Cerebral cortex (tissue), 2 donors: ENCODE measurements around a stretch of chr10.

DNA sequence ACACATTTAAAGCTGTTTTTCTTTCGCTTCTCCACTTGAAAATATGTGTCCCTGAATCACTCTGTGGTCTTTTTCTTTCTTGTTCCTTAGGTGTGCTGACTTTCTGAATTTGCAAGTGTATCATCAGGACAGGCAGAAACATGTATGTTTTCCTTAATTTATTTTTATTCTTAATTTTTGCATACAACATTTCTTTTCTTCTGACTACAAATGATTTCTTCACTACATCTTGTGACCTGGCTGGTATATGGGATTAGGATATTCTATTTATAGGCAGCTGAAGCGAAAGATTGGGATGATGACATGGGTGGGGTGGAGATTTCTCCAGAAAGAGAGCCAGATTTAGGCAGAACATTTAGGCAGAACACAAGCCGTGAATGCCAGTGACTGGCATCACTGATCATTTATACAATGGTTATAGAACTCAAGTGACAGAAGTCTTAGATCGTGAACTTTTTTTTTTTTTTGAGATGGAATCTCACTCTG lies 256.8 kb downstream of the KLF6 start:
- PRO-cap, 2 experiments: no peak in any of the 2 experiments

- PRO-cap, 2 experiments: no peak in any of the 2 experiments
Measured at GRCh38 chr10:3556594-3557143, 228.3 kb downstream of the KLF6 start.

GRCh38 chr10:3567397-3567750 lies 217.6 kb downstream of the KLF6 start:
- PRO-cap, 2 experiments: no peak in any of the 2 experiments

GRCh38 chr10:3778732-3779659 lies 6.0 kb downstream of the KLF6 start:
- PRO-cap, 2 experiments: no peak in any of the 2 experiments

GRCh38 chr10:3794693-3795056 lies 9.7 kb upstream of the KLF6 start:
- PRO-cap, 2 experiments: no peak in any of the 2 experiments

- PRO-cap, 2 experiments: no peak in any of the 2 experiments
Measured at GRCh38 chr10:3805156-3805624, 20.2 kb upstream of the KLF6 start.

DNA sequence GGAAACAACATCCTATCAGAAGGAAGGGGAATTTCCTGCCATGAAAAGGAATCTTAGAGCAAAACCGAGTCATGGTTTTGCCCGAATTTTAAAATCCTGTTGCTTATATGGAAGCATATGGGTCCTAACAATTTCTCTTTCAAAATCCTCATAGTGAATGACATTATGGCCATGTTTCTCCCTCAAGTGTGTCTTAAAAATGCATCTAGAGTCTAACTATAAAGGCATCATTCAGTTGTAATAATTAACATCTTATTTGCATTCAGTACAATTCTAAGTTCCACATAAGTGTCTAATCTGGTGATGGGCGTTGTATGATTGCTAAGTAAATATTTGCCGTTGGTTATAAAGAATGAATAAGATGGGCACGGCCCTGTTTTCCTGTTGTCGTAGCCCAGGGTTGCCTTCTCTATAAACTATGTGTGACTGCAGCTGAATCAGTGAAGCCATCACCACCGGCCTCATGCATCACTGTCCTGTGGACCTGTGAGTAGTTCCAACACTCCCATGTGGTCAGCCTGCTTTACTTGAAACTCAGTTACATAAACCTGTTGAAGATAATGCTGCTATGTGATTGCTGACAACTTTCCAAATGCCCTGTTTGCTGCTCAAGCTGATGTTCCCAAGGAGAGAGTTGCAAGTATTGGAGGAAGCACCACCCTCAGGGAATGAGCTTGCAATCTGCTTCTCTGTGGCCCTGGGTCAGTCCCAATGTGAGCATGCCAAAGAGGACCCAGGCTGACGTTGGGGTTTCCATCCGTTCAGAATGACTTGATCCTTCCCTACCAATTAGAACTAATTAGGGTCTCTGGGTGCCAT lies 21.6 kb upstream of the KLF6 start:
- PRO-cap, 2 experiments: no peak in any of the 2 experiments

DNA sequence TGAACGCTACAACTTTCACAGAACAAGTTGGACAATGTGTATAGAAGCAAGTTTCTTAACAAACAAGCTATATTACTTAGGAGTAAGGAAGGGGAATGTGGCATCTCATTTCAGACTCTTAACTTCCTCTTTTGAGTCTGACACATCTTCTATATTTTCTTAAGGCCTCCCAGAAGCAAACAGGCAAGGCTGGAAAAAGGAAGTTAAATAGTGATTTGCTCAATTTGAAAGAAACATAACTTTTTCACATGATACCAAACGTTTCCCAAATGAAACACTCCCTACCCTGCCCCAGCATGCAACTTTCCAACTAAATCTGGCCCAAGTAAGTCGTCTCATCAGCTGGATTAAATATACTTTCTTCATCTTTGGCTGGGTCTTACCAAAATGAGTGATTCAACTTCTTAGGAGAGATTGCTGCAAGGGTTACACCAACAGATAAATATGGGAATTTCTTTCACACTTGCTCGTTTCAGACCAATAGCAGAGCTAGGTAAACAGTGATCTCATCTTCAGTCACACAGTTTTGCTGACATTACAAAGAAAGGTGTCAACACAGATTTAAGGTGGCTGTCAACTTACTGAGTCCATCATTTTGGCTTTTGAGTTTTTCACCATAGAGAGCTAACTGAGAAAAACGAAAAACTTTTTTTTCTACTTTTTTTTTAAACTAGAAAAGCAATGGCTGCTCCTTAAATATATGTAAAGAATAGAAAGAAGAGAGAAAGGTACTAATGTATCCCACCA lies 66.4 kb upstream of the KLF6 start:
- PRO-cap, 2 experiments: no peak in any of the 2 experiments

DNA sequence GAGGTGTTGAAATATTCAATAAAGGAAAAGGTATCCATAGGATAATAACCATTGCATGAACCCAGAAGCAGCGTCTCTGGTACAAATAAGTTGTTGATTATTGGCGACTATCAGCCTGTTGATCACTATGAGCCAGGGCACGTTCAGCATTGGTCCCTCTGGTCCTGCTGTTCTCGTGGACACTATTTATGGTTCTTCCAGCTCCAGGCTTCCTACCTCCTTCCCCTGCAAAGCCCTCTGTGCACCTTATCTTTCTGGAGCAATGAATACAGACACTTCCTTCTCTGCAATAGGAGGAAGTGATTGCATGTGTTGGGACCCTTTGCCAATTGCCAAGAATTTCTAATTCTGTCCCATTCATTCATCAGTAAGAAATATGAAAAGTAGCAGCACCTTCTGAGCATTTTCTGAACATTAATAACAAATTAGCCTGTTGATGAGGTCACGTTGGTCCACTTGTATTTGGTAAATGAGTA lies 258.9 kb upstream of the KLF6 start:
- PRO-cap, 2 experiments: no peak in any of the 2 experiments

DNA sequence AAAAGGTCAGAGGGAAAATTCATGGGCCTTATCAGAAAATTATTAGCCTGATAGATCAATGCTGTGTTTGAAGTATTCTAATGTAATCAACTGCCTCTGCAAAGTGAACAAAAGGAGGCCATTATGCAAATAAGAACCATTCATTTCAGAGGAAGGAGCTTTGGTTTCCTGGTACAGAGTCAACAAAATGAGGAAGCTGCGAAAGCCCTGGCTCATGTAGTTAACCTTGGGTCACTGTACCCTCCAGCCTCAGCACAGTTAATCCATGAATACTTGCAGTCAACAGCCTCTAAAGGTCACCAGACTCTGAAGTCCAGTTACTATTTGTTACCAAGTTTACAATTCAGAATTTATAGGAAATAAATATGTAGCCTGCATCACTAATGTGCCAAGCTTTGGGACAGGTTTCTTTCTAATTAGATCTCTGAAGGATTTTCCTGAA lies 343.0 kb upstream of the KLF6 start:
- PRO-cap, 2 experiments: no peak in any of the 2 experiments

GRCh38 chr10:4246719-4247531 lies 461.9 kb upstream of the KLF6 start:
- PRO-cap, 2 experiments: no peak in any of the 2 experiments

DNA sequence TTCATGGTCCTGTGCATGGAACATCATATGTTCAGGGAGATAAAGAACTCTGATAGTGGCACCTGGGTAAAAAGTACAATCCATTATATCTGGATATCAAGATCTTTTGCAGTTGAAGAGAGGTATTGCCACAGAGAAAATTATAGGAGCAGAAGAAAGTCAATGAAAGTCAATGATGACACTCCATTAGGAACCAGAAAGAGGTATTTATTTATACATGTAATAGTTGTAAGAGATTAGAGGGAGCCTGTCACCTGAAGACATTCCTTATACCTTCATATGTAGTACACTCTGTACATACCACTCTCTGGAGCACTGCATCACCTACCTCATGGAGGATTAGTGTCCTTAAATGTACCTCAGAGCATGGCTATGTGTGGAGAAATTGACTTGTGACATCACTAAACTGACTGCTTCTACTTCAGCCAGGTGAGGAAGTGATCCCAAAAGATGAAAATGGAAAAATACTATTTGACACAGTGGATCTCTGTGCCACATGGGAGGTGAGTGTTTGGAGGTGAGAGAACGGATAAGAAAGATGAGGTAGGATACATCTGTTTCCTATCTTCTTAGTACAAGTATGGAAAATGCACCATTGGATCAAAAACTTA lies 4.8 kb downstream of the AKR1C1 start:
- PRO-cap, 2 experiments: no peak in any of the 2 experiments

GRCh38 chr10:4983601-4984190 lies 20.0 kb downstream of the AKR1C2 start:
- PRO-cap, 2 experiments: no peak in any of the 2 experiments

DNA sequence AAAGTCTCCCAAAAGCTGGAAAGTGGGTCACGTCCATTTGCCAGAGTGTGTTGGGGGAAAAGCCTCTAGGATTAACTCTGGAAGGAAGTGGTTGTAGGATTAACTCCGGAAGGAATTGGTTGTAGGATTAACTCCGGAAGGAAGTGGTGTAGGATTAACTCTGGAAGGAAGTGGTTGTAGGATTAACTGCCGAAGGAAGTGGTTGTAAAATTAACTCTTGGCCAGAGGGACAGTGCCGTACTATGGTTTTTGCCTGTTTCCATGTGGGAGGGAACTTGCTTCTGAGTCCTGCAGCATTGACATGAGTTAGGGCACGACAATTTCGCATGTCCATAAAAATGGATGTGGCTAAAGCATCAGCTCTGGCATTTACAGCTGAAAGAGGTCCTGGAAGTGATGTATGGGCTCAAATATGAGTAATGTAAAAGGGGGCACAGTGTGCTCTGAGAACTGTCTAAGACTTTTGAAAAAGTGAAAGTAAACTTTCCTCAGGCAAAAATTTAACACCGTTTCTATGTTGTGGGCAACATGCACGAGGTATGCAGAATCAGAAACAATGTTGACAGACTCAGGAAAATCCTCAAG lies 37.6 kb upstream of the AKR1C2 start:
- PRO-cap, 2 experiments: no peak in any of the 2 experiments

DNA sequence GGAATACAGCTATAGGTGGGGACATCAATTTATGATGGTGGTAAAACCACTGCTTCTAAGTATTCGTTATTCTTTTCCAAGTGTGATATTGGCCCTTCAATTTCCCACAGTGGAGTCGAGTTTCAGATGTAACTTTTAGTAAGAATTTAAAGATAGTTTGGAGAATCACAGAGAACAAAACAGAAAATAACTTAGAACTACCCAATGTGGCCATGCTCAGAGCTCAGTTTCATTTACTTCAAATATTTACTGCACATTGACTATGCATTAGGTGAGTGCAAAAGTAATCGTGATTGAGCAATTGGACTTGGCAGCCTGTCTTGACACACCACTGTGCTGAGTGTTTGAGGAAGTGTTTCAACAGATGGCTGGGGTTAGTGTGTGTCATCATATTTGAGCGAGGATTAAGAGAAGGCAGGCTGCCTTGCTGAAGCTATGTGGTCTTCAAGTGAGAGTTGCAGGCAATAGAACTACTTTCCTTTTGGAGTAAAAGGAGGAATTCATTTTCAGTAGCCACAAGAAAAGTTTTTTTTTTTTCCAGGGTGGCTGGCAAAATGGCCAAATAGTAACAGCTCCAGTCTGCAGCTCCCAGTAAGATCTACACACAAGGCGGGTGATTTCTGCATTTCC lies 37.4 kb downstream of the AKR1C4 start:
- PRO-cap, 2 experiments: no peak in any of the 2 experiments

DNA sequence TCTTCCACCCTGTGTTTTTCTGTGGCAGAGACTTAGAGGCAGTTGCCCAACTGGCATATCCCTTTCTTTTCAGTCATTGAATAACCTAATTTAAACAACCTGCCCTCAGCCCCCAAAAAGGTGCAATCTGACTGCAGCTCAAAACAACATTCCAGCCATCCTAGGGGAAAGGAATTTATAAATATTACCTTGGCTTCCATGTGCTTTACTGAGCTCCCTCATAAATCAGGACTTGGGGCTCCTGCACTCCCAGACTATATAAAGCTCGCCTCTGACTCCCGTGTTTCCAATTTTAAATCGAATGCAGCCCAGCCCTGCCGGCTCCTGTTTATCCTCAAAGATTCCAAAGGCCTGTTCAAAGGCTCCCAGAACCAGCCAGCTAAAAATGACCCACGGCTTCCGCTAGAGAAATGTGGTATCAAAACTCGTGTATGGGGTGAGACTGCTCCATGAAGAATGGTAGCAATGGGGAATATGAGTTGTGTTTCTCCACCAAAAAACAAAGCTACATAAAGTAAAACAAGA lies 4.9 kb downstream of the CALML3 start:
- PRO-cap, 2 experiments: no peak in any of the 2 experiments

- PRO-cap, 2 experiments: no peak in any of the 2 experiments
Measured at GRCh38 chr10:5549575-5550116, 24.9 kb downstream of the CALML3 start.

DNA sequence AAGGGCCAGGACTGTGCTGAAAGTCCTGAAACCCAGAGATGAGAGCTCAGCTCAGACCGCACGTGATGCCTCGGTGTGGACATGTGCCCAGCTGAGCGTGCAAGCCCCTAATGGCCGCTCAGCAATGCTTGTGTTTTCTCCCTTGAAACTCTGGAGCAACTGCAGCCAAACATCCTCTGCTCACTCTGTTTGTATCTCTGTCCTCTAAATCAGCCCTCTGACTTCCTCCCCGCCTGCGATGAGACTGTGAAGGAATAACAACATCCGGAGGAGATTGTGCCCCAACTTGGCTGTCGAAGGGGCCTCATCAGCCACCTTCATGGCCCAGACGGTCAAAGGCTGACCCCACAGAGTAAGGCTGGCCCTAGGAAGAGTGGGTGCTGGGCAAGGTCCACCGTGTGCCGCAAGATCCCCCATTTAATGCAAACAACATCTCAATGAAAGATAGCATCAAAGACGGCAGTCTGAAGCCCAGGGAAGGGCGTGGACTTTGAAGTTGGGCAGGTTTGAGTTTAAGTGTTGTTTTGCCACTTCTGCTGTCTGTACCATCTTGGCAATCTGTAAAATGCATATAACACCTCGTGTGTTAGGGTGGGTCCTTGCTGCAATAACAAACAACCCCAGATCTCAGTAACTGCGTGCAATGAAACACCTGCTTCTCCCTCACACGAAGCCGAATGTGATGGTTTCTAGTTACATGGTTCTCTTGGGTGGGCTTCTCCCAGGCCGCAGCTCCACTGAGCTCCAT lies 39.9 kb downstream of the CALML3 start:
- PRO-cap, 2 experiments: no peak in any of the 2 experiments

- PRO-cap, 2 experiments: peak in 1 of 2 experiments; most common minus-strand start chr10:5587236 (in 1)
Measured at GRCh38 chr10:5587075-5587393, 62.3 kb downstream of the CALML3 start.

GRCh38 chr10:5654270-5654746 lies 12.1 kb downstream of the ASB13 start:
- PRO-cap, 2 experiments: no peak in any of the 2 experiments